ENCODE measurements around a stretch of chr6.

DNA sequence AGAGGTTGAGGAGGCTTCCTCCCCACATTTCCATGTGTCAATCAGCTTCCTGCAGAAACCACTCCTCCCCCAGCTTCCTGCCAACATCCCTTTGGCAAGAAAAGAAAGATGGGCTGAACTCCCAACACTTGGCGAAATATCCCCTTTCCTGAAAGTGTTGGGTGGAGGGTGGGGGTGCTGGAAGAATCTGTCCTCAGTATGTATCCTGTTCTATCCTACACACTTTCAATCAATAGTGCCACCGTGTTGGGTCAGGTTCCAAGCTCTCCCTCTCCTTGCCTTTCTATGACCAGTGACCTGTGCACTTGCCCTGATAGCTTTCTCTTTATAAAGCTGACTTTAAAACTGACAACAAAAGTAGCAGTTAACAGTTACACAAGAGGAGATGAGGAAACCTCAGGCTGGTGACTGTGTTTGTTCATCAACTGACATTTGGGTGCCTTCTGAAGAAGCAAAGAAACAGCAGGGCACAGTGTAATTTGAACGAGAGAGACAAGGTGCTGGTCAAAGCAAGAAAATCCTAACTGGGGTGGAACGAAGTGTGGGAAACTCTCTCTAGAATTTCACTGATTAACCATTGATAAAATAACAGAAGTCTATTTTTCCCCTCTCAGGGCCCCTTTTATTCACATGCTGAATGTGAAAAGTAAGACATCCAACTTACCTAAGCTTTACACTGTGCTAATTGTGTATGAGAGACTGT is 252.2 kb upstream of the CITED2 start:
- PRO-cap, 4 experiments, result no peak in any of the 4 experiments
- RAMPAGE, long total RNA, 2 experiments, result no peak in any of the 2 experiments
- RRBS, result no CpG with 5 or more reads among the region's 4 CpGs

- PRO-cap, 4 experiments, result no peak in any of the 4 experiments
- RAMPAGE, long total RNA, 2 experiments, result no peak in any of the 2 experiments
- RRBS, result no CpG with 5 or more reads among the region's 7 CpGs
These were observed 334.5 kb upstream of the CITED2 start for GRCh38 chr6:139708983-139709263.

- PRO-cap, 4 experiments, result no peak in any of the 4 experiments
- RAMPAGE, long total RNA, 2 experiments, result no peak in any of the 2 experiments
- RRBS, result no CpG with 5 or more reads among the region's 3 CpGs
These were observed 1014.4 kb upstream of the CITED2 start for GRCh38 chr6:140388879-140389303.

DNA sequence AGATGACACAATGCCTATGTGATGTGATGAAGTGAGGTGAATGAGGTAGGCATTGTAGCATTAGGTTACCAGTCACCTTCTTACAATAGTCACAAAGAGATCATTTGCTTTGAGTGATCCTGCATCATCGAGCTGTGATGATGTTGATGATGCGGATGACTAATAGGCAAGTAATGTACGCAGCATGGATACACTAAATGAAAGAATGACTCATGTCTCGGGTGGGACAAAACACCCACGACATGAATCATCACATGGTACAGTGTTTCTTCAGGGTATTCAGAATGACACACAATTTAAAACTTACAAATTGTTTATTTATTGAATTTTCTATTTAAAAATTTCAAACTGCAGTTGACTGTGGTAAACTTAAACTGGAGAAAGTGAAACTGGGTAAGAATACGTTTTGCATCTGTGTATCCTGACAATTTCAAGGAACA is 806.2 kb upstream of the GJE1 start:
- PRO-cap, 4 experiments, result no peak in any of the 4 experiments
- RAMPAGE, long total RNA, 2 experiments, result no peak in any of the 2 experiments
- RRBS, result no CpG with 5 or more reads among the region's 6 CpGs

DNA sequence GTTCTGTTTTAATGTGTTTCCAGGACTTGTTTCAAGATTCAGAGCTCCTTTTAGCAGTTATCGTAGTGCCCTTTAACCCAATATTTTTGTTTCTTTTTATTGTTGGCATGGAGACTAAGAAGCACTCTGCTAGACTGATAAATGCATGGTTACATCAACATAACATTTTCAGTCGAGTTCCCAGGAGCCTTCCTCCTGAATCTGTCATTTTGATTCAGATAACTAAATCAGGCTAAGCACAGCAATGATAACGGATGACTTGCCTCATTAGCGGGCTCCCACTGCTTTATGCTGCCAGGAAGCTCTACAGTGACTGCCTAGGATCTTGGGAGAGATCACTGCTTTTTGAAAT is 772.8 kb upstream of the GJE1 start:
- PRO-cap, 4 experiments, result no peak in any of the 4 experiments
- RAMPAGE, long total RNA, 2 experiments, result no peak in any of the 2 experiments
- RRBS, result no CpG with 5 or more reads among the region's 4 CpGs

DNA sequence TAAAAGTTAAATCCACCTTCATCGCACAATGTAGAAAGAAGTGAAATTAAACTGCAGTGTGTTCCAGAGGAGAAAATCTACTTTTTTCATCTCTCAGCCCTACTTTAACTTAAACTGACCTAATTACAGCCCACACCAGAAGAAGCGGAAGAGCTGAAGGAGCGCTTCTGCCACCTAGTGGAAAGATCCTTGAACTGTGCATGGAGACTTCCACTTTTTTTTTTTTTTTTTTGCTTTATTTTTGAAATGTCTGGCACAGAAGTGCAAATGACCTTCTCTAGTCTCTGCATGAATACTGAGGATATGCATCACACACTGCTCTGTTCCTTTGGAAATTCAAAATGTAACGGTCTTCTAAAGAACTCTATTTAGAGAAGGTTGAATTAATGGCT is 569.9 kb upstream of the GJE1 start:
- PRO-cap, 4 experiments, result peak in 2 of 4 experiments; most common minus-strand start position 79 of the sequence (in 2)
- RAMPAGE, long total RNA, 2 experiments, result no peak in any of the 2 experiments
- RRBS, result no CpG with 5 or more reads among the region's 4 CpGs

DNA sequence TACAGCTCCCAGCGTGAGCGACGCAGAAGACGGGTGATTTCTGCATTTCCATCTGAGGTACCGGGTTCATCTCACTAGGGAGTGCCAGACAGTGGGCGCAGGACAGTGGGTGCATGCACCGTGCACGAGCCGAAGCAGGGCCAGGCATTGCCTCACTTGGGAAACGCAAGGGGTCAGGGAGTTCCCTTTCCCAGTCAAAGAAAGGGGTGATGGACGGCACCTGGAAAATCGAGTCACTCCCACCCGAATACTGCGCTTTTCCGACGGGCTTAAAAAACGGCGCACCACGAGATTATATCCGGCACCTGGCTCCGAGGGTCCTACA is 317.9 kb upstream of the GJE1 start:
- PRO-cap, 4 experiments, result no peak in any of the 4 experiments
- RAMPAGE, long total RNA, 2 experiments, result no peak in any of the 2 experiments
- RRBS, result no CpG with 5 or more reads among the region's 21 CpGs

GRCh38 chr6:142285547-142285906 is 16.3 kb upstream of the ADGRG6 start:
- PRO-cap, 4 experiments, result no peak in any of the 4 experiments
- RAMPAGE, long total RNA, 2 experiments, result no peak in any of the 2 experiments

GRCh38 chr6:142737273-142737870 is 207.6 kb downstream of the HIVEP2 start:
- PRO-cap, 4 experiments, result no peak in any of the 4 experiments
- RAMPAGE, long total RNA, 2 experiments, result no peak in any of the 2 experiments
- RRBS, result no CpG with 5 or more reads among the region's 3 CpGs

DNA sequence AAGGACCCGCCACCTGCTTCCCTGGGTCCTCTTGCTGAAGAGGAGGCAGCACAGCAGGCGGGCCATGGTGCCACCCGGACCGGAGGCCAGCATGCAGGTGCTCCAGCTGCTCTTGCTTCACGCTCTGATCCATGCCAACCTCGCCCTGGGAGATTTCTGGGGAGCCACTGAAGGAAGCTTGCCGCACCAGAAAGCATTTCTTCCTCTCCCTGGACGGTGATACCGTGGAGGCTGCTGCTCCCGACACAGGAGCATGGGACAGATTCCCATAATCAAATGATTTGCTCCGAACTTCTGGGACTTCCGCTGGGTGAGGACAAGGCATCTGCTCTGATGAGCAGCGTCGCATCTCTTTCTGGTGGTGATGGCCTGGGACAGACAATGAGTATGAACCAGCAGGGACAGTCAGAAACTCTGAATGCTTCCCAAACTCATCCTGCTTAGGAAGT is 173.6 kb downstream of the HIVEP2 start:
- PRO-cap, 4 experiments, result no peak in any of the 4 experiments
- RAMPAGE, long total RNA, 2 experiments, result start-site peak on the minus strand in 1 of 2 experiments, centred at position 235 of the sequence, 15 reads per replicate
- RRBS, result no CpG with 5 or more reads among the region's 14 CpGs

- PRO-cap, 4 experiments, result no peak in any of the 4 experiments
- RAMPAGE, long total RNA, 2 experiments, result no peak in any of the 2 experiments
- RRBS, result no CpG with 5 or more reads among the region's 13 CpGs
These were observed 102.4 kb downstream of the HIVEP2 start for GRCh38 chr6:142842334-142843289.

DNA sequence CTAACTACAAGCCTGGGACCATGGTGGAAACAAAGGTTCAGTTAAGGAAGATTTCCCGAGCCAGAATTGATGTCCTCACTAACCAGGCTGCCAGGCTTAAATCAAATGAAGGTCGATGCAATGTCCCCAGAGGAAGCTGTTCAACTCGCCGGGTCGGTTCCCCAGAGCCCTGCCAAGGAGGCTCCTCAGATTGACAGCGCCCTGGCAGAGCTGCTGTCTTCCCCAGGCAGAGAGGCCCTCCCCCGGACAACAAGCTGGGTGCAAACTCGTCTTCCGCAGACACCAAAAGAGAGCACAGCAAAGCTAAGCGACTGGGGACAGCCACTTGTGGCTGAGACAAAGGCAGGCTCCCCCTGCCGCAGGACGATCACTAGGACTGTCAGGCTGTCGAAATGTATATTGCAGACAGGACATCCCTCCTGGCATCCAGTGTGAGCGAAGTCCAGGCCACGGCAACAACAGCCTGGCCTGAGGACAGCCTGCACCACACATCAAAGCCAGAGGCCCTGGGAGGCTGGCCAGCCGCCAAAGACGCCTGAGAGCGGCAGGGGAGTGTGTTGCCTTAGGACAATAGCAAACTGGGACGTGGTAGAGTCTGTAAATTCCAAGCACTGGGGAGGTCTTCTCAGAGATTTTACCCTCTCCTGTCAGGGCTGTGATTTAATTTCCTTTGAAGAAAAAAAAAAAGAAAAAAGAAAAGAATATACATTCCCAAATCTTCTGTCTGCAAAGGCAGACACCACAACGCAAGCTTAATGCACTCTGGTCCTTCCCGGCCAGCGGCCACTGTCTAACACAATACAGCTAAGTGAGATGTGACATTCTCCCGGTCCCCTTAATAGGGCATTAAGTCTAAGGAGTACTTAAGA is 99.1 kb downstream of the HIVEP2 start:
- PRO-cap, 4 experiments, result peak in 4 of 4 experiments; most common plus-strand start position 429 of the sequence (in 4); most common minus-strand start position 378 of the sequence (in 4)
- RAMPAGE, long total RNA, 2 experiments, result no peak in any of the 2 experiments
- RRBS, result 5% methylated on average over 3 of the region's 23 CpGs

GRCh38 chr6:142855654-142856427 is 89.1 kb downstream of the HIVEP2 start:
- PRO-cap, 4 experiments, result no peak in any of the 4 experiments
- RAMPAGE, long total RNA, 2 experiments, result no peak in any of the 2 experiments
- RRBS, result no CpG with 5 or more reads among the region's 4 CpGs

DNA sequence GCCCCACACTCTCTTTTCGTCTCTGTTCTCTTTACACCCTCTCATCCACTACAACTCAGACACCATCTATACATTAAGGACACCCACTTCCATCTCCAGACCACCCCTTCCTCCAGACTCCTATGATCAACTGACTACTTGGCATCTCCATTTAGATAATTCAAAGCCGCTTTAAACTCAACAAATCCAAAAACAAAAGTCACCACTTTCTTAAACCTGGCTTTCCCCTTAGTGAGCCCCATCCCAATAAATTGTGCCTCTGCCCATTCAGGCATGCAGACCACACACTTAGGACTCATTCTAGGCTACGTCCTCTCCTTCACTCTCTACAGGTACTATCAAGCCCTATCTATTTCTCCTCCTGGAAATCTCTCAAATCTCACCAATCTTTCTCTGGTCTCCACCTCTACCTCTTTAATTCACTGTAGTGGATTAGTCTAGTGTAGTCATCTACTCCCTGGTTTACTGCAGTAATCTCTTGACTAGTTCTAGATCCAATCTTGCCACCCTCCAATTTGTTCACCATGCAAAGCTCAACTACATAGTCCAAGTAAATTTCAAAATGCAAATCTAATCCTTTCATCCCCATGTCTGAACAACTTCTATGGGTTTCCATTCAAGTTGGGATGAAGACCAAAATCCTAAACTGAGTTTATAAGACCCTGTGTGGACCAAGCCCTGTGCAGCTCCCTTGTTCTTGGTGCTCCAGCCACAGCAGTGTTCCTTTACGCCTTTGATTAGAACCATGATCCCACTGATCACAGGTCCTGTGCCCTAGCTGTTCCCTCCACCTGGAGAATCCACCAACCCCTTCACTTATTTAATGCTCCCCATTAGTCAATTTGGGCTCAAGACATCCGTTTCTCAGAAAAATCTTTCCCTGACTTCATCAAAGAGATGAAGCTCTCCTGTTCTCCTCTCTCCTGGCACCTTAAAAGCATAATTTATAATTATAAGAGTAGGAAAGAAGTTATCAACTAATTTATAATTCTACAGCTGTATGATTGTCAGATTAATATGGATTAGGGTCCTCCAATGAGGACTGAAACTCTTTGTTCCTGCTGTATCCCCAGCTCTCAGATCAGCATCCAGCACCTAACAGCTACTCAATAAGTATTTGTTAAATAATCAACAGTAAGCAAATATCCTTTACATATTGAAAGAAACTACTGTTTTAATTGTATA is 28.9 kb downstream of the HIVEP2 start:
- PRO-cap, 4 experiments, result peak in 1 of 4 experiments; most common minus-strand start position 875 of the sequence (in 1)
- RAMPAGE, long total RNA, 2 experiments, result no peak in any of the 2 experiments
- RRBS, result no CpG with 5 or more reads among the region's 5 CpGs

- PRO-cap, 4 experiments, result no peak in any of the 4 experiments
- RAMPAGE, long total RNA, 2 experiments, result no peak in any of the 2 experiments
- RRBS, result no CpG with 5 or more reads among the region's 21 CpGs
These were observed 9.0 kb downstream of the HIVEP2 start for GRCh38 chr6:142935710-142936738.

- PRO-cap, 4 experiments, result peak in 3 of 4 experiments; most common plus-strand start chr6:142945581 (in 1); most common minus-strand start chr6:142945593 (in 1)
- RAMPAGE, long total RNA, 2 experiments, result start-site peak on the minus strand in 1 of 2 experiments, at chr6:142945423-142946273 at its widest, 10 to 17 reads per replicate
- RRBS, result 2% methylated on average over 11 of the region's 93 CpGs
These were observed 609 bp upstream of the HIVEP2 start for GRCh38 chr6:142945324-142946245.

- PRO-cap, 4 experiments, result no peak in any of the 4 experiments
- RAMPAGE, long total RNA, 2 experiments, result no peak in any of the 2 experiments
- RRBS, result no CpG with 5 or more reads among the region's 3 CpGs
These were observed 37.4 kb downstream of the AIG1 start for GRCh38 chr6:143097924-143098564.

DNA sequence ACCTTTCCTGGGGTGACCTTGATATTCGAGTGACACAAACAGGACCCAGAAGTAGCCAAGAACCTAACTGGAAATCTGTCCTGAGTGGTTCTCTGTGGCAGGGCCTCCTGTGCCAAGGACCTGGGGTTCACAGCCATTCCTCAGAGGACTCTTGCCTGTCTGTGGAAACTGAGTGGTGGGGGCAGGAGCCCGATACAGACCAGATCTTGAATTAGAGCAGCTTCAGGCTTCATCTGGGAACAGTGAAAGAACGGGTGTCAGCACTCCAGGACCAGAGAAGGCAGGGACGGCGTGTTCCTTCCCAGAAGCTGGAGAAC is 4.4 kb upstream of the FUCA2 start:
- PRO-cap, 4 experiments, result no peak in any of the 4 experiments
- RAMPAGE, long total RNA, 2 experiments, result no peak in any of the 2 experiments
- RRBS, result no CpG with 5 or more reads among the region's 5 CpGs

- PRO-cap, 4 experiments, result no peak in any of the 4 experiments
- RAMPAGE, long total RNA, 2 experiments, result no peak in any of the 2 experiments
- RRBS, result no CpG with 5 or more reads among the region's 6 CpGs
These were observed 65.8 kb upstream of the FUCA2 start for GRCh38 chr6:143577214-143577905.

DNA sequence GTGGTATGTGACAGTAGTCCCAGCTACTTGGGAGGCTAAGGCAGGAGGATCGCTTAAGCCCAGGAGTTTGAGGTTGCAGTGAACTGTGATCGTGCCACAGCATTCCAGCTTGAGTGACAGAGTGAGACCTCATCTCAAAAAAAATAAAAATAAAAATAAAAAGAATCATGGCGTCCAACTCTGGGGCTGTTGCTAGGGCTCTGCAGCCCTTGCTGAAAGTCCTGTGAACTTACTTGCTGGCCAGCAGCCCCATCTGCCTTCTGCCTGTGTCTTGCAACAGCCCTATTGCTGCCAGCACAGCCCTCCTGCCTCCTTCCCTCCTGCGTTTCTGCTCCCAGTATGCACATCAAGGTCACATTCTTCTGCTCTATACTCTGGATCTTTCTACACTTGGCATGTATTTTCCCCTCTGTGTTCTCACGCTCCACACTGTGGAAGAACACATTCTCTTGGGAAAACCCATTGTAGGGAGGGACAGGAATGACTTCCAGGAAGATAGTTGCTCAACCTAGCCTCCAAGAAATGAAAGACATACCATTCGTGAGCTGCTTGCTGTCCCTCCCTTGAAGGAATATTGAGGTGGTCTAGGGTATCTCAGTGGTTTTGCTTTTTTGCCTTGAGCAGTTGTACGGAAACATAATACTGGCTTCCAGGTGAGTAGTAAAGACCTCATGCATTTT is 80.9 kb upstream of the PHACTR2 start:
- PRO-cap, 4 experiments, result no peak in any of the 4 experiments
- RAMPAGE, long total RNA, 2 experiments, result no peak in any of the 2 experiments
- RRBS, result no CpG with 5 or more reads among the region's 7 CpGs

Data from uterus (tissue), 7 donors.